Measurements from ENCODE around the genes OR51S1, OR51B5, TRIM22 and OR52E6.

DNA sequence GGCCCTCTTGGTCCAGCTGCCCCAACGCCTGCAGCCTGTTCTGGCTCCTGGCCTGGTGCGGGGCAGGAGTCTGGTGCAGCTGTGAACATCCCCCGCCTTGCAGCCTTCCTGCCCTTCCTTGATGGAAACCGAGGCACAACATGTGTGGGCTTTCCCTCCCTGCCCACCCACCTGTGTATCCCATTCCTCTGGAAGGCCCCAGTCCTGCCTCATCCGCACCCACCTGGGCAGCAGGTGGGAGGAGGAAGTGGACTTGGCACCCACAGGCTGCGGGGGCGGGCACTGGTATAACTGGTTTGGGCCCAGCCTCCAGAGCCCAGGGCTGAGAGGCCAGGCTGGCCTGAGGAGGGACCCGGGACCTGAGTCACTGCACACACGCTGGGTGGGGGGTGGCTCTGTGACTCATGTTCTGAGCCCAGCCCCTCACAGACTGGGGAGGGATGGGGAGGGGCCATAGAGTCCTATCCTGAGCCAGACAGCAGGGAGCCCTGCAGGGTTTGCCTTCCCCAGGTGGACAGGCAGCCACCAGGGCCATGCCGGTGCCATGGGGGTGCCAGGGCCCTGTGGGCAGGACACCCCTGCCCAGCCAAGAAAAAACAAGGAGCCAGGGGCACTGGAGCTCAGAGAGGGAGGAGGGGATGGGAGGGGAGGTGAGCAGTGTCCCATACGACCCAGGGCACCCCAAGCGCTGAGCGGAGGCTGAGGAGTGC lies 10.4 kb downstream of the SLC22A18 start:
- RRBS: no CpG with 5 or more reads among the region's 13 CpGs

DNA sequence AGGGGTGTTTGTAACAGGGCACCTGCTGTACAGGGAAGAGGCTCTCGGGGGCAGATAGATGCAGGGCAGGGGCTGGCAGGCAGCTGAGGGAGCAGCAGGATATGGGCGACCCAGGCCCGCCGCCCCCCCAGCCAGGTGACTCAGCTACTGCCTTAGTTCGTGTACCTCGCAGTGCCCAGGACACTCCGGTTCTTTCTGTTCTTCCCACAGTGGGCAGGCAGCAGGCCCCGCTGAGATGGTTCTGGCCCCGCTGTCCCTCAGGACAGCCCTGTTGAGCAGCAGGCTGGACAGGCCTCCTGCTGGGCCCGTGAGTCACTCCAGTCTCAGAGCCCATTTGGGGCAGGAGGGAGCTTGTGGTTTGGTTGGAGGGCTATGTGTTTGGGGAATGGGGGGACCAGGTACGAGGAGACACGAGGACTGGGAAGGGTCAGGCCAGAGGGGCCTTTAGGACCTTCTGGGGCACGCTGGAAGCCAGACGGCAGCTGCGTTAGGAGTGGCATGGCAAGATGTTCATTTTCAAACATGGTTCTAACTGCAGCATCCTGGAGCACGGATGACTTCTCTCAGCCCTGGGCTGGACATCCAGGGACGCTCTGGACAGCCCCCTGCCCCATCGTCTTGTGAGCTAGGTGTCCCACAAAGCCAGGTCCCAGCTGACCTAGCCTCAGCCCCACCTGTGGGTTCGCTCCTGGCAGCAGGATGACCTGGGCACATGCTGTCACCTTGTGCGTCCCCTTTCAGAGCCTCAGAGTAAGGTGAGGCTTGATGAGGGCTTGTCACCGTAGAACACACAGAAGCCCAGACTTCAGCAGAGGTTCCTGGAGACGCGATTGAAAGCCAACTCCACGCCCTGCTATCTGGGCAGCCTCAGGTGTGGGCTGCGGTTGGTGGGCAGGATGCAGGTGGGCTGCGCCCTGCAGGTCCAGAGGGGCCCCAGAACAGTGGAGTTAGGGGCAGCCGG lies 11.3 kb downstream of the SLC22A18 start:
- RRBS: no CpG with 5 or more reads among the region's 27 CpGs

- RRBS: no CpG with 5 or more reads among the region's 13 CpGs
Measured at GRCh38 chr11:2927314-2927966, 1.8 kb downstream of the PHLDA2 start.

- RRBS: 93% methylated on average over 3 of the region's 12 CpGs
Measured at GRCh38 chr11:2945319-2945961, 16.2 kb upstream of the PHLDA2 start.

- RRBS: no CpG with 5 or more reads among the region's 20 CpGs
Measured at GRCh38 chr11:3043020-3043945, 13.9 kb downstream of the CARS1 start.

- RRBS: no CpG with 5 or more reads among the region's 16 CpGs
Measured at GRCh38 chr11:3421603-3422118, 42.7 kb upstream of the ZNF195 start.

DNA sequence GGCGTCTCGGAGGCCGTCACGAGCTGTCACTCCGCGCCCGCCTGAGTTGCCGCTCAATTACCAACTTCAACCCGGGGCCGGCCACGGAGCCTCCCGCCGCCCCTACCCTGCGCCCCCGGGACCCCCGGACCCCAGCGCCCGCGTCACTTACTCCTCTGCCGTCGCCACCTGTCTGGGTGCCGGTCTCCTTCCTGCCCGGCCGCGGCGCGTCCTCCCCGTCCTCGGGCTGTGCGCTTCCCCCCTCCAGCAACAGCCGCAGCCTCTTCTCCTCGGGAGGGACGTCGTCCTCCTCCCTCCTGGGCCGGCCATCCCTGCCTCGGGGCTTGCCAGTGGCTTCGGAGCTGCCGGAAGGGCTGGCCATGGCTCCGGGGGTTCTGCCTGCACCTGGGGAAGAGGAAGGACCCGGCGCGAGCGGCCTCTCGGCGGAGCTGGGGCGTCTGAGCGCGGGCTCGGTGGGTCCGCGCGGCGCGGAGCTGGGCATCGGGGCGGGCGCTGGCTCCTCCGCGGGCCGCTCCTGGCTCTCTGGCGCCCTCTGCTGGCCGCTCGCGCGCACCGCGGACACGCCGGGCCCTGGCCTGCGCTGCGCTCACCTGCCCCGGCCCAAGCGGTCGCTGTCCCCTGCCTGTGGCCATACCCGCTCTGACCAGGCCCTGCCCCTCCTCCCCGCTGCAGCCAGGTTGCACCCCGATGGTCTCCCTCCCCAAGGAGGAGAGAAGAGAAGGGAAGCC lies 60.9 kb downstream of the ART5 start:
- RRBS: 0% methylated on average over 7 of the region's 77 CpGs

GRCh38 chr11:3860257-3860637 lies 4.8 kb downstream of the STIM1 start:
- RRBS: no CpG with 5 or more reads among the region's 1 CpG

- RRBS: no CpG with 5 or more reads among the region's 1 CpG
Measured at GRCh38 chr11:3903004-3903893, 47.8 kb downstream of the STIM1 start.

GRCh38 chr11:4090203-4090840 lies 4.3 kb upstream of the RRM1 start:
- RRBS: no CpG with 5 or more reads among the region's 4 CpGs

GRCh38 chr11:4849119-4849410 lies at the start of gene OR51S1:
TSS of gene OR51S1 (minus strand) at chr11:4849208.
- RRBS: no CpG with 5 or more reads among the region's 6 CpGs

DNA sequence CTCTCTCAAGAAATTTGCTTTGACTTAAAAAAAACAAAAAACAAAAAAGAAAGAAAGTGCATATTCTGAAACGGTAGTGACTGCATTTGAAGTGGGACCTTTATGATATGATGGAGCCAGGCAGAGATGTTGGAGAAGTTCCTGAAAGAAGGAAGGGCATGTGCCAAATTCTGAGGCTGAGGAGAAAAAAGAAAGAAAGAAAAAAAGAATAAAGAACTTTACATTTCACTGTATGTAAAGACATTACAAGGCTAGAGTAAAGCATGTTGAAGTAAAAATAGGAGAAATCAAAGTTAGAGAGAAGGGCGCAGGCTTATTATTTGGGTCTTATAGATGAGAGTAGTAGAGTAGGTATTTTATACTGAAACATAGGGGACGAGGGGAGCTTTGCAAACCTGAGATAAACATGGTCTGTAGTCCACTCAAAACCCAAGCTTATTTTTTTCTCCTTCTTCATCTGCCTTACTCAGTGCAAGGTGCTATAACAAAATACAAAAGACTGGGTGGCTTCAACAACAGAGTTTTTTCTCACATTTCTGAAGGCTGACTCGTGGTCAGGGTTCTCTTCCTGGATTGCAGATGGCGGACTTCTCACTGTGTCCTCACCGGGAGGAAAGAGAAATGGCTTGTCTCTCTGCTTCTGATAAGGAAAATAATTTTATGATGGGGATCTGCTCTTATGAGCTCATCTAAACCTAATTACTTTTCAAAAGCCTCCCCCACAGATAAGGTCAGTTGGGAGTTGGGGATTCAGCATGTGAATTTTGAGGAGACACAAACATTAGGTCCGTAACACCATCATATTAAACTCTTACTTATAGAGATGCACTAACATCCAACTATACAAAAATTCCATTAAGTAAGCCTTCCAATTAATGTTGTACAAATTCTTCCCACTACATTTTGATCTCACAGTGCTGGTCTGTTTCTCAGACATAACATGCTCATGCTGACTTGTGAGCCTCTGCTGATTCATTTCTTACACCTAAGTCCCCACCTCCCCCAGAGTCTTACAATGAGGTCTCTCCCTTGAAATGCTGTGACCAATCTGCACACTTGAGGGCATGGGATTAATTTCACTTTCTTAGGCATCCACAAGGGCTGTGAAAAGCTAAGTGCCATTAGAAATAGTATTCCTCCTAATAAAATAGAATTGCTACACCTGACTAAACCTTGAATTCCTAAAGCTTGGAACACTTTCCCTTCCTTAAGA lies 2.5 kb downstream of the HBG1 start:
- RRBS: no CpG with 5 or more reads among the region's 7 CpGs

- RRBS: no CpG with 5 or more reads among the region's 4 CpGs
Measured at GRCh38 chr11:5343389-5343711, at the start of gene OR51B5. TSS of gene OR51B5 (minus strand) at chr11:5343524.

DNA sequence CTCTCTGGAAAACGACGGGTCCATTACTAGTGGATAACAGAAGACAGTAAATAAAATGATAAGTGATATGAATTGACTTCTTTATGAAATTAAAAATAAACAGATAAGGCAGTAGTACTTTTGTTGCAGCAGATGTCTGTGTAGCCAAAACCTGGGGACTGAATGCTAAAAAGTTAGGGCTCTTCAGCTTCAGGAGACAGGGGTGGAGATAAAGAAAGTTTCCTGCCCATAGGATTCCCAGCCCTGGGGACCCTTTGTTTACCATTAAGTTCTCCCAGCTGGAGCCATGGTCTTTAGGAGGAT lies 169 bp upstream of the OR51M1 start:
- RRBS: no CpG with 5 or more reads among the region's 2 CpGs

DNA sequence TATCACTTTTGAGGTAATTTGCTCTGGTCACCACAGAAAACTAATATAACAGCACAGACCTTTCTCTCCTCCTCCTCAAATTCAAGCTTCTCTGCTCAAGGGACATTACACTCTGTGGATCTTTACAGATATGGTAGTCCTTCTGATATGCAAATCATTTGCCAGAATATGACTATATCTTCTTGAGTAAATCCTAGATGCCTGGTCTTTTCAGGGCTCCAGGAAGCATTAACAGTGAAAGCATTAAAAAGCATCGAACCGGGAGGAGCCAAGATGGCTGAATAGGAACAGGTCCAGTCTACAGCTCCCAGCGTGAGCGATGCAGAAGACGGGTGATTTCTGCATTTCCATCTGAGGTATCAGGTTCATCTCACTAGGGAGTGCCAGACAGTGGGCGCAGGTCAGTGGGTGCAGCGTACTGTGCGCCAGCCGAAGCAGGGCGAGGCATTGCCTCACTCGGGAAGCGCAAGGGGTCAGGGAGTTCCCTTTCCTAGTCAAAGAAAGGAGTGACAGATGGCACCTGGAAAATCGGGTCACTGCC lies 9.8 kb upstream of the OR51Q1 start:
- RRBS: no CpG with 5 or more reads among the region's 13 CpGs

- RRBS: no CpG with 5 or more reads among the region's 4 CpGs
Measured at GRCh38 chr11:5689278-5690116, at the start of gene TRIM22. TSS of gene TRIM22 (plus strand) at chr11:5689790.

- RRBS: no CpG with 5 or more reads among the region's 2 CpGs
Measured at GRCh38 chr11:5841649-5842121, at the start of gene OR52E6. TSS of gene OR52E6 (minus strand) at chr11:5841897.

DNA sequence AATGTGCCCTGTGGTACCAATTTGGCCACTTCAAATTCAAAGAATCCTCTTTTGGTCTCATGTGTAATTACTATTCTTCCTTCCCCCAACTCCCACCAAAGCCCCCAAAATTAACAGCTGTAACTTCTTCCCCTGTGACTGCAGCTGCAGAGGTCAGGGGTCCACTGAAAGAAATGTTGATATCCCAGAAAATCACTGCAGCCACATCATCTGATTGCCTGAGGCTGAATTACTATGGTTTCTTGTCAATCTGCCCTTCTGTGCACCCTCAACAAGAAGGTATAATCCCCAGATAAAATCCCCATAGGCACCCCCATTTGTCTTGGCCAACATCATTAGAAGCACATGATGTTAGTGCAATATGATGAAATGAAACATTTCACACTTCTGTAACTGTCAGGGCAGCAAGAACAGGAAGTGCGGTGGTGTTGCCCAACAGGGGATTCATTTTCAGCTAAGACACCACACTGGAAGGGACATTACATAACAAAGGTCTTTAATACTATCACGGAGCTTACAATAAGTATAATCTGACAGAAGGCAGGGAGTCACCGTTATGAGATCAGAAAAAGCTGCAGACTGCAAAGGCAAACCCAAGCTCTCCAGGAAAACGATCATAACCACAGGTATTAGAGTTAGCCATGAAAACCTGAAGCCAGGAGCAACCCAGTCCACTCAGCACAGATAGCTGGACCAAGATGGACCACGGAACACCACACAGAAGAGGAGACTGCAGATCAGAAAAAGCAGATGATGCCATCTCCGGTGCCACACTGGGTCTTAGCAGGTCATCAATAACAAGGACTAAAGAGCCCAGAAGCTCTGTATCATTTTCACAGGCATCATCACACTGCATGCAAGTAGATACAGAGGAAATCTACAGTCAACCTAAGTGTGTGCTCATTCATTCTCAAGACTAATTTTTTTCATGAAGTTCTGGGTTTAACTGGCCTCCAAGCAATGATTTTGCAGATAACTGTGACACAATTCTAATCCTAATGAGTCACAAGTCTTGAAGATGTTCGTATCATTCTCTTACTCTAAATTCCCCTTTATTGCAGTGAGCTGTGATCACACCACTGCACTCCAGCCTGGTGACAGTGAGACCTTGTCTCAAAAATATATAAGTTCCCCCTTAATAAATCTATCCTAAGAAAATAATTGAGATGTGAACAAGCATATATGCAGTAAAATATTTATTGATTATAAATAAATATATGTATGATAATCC lies 2.1 kb downstream of the OR52W1 start:
- RRBS: no CpG with 5 or more reads among the region's 7 CpGs

- RRBS: no CpG with 5 or more reads among the region's 12 CpGs
Measured at GRCh38 chr11:6214630-6215248, 9.4 kb downstream of the C11orf42 start.